Left cardiac atrium (tissue), 1 donor: ENCODE measurements around the gene ADAM22.

GRCh38 chr7:86880122-86880632 lies 179.3 kb downstream of the ELAPOR2 start:
- PRO-cap: no peak

DNA sequence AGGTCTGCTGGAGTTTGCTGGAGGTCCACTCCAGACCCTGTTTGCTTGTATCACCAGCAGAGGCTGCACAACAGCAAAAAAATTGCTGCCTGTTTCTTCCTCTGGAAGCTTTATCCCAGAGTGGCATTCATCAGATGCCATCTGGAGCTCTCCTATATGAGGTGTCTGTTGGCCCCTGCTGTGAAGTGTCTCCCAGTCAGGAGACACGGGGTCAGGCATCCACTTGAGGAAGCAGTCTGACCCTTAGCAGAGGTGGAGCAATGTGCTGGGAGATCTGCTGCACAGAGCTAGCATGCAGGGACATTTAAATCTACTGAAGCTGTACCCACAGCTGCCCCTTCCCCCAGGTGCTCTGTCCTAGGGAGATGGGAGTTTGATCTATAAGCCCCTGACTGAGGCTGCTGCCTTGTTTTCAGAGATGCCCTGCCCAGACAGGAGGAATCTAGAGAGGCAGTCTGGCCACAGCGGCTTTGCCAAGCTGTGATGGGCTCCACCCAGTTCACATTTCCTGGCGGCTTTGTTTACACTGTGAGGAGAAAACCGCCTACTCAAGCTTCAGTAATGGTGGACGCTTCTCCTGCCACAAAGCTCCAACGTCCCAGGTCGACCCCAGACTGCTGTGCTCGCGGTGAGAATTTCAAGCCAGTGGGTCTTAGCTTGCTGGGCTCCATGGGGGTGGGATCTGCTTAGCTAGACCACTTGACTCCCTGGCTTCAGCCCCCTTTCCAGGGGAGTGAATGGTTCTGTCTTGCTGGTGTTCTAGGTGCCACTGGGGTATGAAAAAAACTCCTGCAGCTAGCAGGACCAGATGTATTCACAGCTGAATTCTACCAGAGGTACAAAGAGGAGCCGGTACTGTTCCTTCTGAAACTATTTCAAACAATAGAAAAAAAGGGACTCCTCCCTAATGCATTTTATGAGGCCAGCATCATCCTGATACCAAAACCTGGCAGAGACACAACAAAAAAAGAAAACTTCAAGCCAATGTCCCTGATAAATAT lies 26.4 kb upstream of the CROT start:
- PRO-cap: no peak

GRCh38 chr7:87599181-87599773 lies 1.4 kb downstream of the ABCB1 start:
- PRO-cap: no peak

GRCh38 chr7:87735222-87735824 lies 107.1 kb downstream of the RUNDC3B start:
- PRO-cap: no peak

- PRO-cap: no peak
These were observed at the start of gene ADAM22 for GRCh38 chr7:87933902-87934629. TSS of gene ADAM22 (plus strand) at chr7:87934251.

GRCh38 chr7:88200713-88201435 lies 19.0 kb downstream of the SRI start:
- PRO-cap: no peak

GRCh38 chr7:88219218-88219950 lies 454 bp downstream of the SRI start:
- PRO-cap: no peak

DNA sequence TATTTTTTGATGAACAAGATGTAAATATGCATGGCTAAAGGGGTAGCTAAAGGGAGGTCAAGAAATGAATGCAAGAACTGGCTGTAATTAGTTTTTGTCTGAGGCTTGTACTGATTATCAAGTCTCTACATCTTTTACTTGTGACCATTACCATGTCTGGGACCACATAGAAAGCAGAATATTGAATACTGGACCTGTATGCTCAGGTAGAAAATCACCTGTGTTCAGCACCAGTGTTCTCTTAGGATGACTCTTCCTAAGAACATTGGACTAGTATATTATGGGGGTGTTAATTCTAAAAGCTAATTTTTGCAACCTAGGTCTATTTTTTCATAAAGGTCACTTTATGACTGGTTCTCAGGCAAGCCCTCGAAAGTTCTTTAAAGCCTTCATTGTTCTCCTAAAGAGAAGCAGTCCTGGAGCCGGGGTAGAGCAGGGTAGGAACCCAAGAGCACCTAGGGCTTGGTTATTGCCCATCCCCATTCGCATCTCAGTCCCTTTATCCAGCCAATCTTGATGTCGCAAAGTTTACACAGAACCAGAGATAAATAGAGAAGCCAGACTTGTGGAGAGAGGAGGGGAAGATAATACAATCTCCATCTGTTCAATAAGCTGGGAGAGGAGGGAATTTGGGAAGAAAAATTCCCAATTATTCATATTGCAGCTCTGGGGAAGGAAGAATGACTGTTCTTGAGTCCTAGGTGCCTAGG lies 6.2 kb upstream of the SRI start:
- PRO-cap: no peak

DNA sequence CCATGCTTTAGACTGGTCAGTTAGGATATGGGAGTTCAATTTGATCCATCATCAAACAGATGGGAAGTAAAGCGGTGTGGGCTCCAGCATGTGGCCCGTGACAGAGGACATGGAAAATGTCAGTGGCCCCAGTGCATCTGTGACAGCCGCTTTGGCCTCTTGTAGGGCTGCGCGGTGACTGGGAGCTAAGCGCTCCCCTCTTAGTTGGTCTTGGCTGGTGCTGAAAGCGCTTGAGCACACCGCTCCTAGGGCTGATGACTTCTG lies 36.1 kb upstream of the STEAP1 start:
- PRO-cap: no peak

GRCh38 chr7:90172984-90173290 lies 18.7 kb downstream of the STEAP1 start:
- PRO-cap: no peak

DNA sequence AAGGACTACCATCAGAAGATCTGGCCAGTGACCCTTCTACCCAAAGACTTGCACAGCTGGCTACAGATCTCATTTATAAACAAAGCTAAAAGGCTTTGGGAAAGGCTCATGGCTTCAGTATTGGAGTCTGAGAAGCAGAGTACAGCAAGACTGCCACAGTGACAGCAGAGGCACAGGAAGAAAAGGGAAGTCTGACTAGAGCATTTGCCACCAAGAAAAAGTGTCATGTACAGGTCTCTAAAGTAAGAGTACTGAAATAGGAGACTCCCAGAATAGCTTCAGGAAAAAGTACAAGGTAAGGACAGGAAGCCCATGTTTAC lies 19.0 kb downstream of the STEAP1 start:
- PRO-cap: no peak

DNA sequence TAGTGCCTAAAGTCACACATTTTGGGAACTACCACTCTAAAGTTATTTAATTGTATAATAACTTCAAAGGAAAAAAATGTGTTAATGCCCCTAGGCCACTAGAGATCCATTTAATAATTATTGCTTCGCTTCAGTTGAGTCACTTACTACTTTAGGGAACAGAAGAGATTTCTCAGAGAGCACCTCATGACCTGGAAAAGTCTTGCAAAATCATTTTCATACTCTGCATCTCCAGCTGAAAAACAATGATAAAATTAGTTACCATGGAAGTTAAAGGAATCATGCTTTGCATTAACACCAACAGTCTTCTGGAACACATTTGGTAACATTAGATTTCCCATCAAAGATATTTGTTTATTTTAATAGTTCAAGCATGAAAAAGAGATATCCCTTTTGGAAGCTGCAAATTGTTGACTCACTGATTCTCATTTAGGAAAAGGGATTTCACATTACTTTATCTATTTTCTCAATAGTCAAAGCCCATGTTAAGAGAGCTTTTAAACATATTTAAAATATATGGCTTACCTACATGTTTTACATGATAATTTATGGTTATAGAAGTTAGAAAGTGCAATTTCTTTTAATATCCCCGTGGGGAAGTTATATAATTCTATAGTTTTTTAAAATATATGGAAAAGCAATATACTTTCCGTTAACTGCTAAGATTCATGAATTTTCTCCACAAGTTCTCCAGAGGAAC lies 1.7 kb upstream of the STEAP2 start:
- PRO-cap: no peak

- PRO-cap: no peak
These were observed 13.7 kb upstream of the CFAP69 start for GRCh38 chr7:90231298-90231692.

DNA sequence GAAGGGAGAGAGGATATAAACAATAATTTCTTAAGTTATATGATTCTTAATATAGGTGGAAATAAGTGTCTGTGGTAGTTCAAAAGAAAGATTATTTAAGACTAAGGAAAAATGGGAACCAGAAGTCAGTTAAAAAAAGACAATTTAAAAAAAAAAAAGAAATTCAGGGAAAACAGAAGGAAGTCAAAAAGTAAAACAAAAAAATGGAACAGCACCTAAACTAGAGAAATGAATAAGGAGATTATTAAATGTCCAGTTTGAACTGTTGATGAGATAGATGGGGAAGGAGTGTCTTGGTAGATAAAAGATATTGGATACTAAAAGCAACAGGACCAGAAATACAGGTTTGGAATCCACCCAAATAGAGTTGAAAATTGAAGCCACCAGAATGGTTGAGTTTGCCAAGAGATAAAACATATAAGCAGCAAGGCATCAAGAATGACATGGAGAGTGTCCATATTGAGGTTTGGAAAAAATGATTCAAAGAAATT lies 24.0 kb downstream of the CFAP69 start:
- PRO-cap: no peak

DNA sequence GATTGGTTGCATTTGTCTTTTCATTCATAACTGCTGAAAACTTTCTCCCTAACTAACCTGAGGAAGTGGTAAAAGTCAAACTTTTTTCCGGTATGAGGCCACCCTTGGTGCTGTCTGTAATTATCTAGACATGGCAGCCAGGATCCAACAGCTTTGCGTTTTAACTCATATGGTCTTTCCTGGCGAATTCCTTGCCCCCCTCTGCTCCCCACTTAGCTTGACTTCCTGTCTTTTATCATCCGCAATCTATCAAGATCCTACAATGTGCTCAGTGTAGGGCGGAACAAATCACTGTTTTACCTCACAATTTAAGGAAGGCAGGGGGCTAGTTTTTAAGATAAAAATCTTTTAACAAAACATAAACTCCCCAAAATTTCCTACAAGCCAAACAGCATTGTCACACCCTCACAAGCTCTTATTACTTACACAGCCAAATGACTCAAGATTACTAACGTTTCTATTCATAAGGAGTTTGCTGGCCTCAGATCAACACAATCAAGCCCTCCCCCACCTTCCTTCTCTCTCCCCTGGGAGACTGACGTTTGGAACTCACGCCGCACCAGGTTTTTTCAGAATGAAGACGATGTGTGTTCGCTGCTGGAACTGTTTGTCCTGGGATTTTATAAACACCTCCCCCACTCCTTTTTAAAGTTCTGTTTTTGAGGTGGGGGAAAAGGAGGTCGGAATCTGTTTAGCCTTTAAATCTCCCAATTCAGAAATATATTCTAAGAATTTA lies 1.3 kb upstream of the CDK14 start:
- PRO-cap: unidirectional peak, plus-strand start at position 565 of the sequence

DNA sequence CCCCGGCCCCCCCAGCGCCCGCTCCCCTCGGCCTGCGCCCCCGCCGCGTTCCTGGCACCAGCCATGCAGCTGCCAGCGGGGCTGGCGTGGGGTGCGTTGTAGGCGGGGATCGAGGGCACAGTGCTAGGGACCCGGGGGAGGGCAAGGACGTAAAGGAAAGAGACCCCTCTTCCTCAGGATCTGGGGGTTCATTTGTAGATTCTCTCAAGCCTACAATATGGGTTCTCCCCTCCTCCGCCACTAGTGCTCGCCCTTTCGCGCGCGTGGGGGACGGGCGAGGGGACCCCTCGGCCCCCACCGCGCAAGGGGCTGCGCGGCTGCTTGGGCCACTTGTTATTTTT lies 584 bp downstream of the CDK14 start:
- PRO-cap: no peak

DNA sequence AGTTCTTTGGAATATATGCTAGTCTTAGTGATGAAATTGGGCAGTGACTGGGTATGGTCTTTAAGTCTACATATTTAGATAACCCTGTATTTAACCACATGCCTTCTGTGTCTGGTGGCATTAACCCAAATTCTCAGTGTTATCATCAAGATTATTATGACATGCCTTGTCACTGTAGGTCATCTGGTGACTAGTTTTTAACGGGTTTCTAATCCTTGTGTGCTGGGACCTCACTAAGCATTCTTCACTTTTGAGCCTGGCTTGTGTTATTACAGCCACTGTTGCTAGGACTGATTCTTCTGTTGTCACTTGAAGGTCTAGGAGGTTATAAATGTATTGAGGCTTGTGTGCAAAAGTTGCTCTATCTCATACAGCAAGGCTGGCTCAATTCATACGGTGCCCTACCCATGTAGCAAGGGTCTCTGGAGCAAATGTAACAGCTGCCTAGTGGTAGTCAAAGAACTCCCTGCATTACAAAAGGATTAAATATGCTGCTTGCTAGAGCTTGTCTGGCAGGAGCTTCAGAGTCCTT lies 65.4 kb downstream of the CDK14 start:
- PRO-cap: no peak

GRCh38 chr7:90691161-90691740 lies 95.1 kb downstream of the CDK14 start:
- PRO-cap: no peak

DNA sequence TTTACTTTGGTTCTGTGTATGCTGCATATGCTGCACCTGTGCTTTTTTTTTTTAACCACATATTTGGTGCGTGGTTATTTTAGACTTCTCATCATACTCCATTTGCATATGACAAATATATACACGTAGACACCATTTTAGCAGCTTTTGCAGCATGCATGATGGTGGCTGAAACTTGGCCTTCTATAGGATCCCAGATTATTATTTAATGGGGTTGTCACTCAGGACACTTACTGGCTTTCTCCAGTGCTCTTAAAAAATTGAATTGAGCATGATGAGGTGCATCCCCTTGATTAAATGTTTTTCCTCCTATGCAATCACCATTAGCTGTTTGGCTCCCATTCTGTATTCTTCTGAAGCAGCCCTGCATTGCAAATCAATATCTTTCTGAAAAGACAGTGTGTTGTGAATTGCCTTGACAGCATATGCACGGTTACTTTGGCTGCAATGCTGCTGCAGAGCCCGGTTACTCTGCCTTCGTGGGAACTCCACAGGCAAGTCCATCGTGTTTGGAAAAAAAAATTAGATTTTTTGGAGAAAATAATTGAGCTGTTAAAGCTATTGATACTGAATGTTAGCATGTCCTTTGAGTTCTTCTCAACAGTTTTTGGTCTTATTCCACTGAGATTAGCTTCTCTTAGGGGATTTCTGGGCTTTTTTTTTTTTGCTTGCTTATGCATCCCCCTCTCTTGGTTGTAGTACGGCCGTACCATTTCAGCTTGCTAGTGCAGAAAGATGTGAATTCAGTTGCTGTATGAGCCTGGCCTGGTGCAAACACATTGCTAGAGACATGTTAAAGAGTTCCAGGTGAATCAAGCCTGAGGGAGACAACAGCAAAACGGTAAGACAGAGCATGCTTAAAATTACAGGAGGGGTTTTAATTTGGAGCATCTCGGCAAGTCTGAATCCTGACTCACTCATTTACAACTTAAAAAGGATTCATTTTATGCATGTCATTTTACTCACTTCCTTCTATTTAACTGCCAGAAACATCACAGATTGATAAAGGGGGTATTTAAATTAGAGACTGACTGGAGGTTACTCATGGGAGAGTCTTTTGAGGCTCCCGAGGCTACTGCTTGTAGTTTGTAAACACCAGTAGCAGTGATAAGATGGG lies 113.4 kb downstream of the CDK14 start:
- PRO-cap: no peak

- PRO-cap: no peak
These were observed 130.1 kb downstream of the CDK14 start for GRCh38 chr7:90725986-90726929.